ENCODE measurements around a stretch of chr11.

GRCh38 chr11:44238469-44238969 is 71.4 kb downstream of the ALX4 start:
- RRBS = no CpG with 5 or more reads among the region's 4 CpGs

GRCh38 chr11:44530631-44531145 is 34.8 kb upstream of the CD82 start:
- RRBS = no CpG with 5 or more reads among the region's 7 CpGs

GRCh38 chr11:44556790-44557399 is 8.6 kb upstream of the CD82 start:
- RRBS = no CpG with 5 or more reads among the region's 7 CpGs

DNA sequence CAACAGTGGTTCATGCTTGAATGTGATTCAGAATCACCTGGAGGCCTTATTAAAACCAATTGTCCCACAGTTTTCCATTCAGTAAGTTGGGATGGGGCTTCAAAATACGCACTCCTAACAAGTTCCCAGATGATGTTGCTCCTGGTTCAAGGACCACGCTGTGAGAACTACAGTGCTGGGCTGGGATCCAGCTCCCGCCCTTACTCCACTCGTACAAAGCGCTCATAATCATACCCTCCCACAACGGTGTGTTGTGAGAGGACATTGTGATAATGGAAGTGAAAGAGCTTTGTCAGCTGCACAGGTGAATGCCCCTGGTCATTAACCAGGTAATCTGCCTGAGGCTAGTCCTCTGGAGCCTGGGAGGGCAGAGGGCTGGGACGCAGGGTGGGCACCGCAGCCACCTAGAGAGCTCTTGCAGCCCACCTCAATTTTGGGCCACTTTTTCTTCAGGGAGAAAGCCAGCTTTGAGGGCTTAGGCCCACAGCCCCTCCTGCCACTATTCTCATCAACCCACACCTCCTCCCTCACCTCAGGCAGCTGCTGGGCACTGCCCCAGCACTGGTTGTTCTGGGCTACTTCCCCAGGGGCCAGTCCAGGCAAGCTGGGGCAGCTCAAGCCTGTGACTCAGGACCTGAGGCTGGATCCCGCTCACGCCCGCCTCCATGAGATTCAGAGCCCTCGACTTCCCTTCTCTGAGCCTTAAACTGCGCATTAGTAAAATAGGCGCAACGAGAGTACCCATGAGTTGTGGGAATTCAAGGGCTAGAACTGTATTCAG is 1.1 kb upstream of the CD82 start:
- RRBS = no CpG with 5 or more reads among the region's 15 CpGs

DNA sequence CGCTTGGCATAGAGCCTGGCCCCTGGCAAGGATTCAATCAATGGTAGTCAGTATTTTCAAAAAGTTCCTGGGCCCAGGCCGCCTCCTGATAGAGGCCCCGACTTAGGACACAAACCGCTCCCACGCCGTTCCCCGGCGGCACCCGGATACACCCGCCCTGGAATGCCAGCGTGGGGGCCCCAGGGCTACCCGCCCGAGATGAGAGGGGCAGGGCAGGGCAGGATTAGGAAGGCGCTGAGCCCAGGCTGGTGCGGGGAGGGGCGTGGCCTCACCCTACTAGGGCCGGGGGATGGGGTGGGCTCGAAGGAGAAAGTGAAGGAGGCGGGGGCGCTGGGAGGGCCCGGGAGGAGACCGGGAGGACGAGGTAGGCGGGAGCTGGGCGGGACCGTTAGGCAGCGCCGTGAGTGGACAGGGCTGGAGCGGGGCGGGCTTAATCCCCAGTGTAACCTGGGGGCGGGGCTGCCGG is 475 bp upstream of the CD82 start:
- RRBS = 2% methylated on average over 12 of the region's 32 CpGs

GRCh38 chr11:44571678-44572161 is 6.3 kb downstream of the CD82 start:
- RRBS = no CpG with 5 or more reads among the region's 4 CpGs

DNA sequence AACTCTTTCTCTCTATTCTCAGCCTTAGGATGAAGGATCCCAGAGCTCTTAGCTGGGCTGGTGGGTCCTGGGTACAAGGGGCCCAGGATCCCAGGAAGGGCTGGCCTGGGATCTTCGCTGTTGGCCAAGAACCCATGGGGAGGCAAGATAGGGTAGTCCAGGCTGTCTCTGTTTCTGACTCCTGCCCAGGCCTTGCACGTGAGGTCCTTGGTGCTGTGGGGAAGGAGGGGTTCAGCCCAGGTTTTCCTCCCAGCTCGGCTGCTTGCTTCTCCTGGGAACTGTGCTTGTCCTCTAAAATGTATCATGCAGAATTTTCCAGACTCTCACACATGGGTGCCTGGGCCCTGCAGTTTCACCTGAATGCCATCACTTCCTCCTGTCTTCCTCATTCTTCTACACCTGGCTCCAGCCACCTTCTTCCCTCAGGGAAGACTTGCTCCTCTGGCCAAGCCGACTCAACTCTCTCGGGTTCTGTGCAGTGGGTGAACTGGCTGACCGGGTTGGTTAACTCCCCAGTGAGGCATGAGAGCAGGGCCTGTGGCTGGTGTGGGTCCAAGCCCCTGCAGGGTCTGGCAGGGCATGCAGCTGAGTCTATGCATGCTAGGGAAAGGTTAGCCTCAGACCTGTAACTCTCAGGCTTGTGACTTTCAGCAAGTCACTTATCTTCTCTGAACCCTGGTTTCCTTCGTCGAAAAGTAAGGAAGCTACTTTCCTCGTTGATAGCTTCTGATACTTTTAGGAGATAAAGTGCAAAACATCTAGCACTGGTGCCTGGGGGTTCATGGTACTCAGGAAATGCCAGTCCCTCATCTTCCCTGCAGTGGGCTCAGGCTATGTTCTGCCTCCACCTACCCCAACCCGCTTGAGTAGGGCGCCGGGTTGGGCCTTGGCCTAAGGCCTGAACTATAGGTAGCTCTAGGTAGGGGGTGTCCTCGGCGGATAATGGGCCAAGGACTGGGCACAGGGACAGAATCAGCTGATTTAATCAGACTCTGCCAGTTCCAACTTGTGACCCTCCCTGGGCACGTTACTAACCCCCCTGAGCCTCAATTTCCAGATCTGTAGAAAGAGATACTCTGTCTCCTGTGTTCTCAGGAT is 11.9 kb downstream of the CD82 start:
- RRBS = no CpG with 5 or more reads among the region's 15 CpGs

DNA sequence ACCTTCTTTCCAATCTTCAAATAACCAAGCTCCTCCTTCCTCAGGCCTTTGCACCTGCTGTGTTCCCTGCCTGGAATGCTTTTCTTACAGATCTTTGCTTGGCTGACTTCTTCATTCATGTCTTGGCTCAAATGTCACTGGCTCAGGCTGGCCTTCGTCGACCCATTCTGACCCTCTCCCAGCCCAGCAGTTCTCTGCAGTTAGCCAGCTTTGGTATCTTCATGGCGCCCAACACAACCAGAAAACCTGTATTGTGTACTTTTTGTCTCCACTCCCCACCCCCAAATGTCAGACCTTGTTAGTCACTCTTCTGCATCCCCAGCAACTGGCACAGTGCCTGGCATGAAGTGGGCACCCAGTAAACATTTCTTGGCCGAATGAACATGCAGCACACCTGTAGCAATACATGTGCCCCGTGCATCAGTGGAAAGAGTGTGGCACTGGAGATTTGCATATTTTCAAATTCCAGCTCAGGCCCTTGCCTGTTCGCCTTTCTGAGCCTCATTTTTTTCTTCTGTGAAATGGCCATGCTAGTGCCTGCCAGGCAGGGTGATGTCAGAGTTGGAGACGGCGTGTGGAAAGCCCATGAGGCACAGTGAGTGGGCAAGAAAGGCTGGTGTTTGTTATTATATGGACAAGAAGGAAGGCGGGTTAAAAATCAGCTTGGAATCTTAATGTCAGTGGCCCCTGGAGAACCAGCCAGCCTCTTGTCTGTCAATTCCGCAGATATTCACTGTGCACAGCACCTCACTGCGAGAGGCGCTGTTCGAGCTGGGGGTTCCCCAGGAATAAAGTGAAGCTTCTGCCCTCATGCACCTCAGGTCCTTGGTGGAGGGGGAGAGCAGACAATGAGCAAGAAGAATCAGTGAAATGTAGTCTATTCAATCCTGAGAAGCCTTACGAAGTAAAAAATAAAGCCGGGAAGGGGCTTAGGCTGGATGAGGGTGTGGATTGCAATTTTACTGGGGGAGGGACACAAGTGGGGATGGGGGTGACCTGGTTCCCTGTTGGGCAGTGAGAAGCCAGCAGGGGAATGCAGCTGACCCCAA is 38.8 kb downstream of the CD82 start:
- RRBS = no CpG with 5 or more reads among the region's 15 CpGs

DNA sequence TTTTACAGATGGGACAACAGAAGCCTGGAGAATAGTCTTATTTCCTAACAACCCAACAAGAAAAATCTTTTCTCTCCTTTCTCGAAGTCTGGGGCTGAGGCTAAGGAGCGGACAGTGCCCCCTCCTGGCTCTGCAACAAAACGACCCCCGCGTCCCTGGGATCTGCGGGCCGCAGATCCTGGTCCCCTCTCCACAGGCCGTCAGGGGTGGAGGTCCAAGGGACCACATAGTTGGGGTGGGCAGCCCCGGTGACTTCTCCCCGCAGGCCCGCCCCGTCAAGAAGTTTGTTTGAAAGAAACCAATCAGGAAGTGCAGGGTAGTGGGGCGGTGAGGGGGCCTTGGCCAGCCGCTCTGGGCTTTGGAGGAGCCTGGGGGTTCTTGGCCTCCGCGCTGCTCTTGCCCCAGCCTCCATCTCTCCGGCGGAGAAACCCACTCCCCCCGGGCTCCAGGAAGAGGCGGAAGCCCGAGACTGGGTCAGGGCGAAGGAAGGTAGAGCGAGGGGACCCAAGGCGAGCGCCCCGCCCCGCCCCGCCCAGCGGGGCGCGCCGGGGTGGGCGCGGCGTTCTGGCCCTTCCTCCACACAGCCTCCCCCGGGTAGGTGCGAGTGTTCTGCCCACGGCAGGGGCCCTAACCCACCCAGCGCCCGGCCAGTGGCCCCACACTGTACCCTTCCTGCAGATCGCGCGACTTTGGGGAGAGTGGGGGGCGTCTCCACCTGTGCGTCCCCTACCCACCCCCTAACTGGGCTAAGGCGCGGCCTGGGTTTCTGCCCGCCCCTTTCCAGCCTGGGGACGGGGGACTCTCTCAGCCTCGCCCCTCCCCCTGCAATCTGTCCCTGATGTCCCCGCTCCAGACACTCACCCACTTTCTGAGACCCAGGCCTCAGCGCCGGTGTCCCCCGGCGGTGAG is 1.3 kb downstream of the TP53I11 start:
- RRBS = under 1% methylated on average over 19 of the region's 55 CpGs

DNA sequence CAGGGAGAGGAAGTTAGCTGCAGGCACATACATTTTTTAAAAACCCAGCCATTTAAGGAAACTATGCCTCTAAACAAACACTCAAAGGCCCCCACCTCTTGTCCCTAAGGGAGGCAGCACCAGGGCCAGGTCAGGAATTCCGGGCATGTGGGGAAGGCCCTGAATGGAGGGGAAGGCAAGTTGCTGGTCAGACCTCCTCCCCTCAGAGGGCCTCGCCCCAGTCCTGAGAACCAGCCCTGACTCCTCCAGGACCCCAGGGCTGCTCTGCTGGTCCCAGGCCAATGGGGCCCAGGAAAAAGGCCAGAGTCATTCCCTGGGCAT is 54.4 kb upstream of the PRDM11 start:
- RRBS = no CpG with 5 or more reads among the region's 2 CpGs

DNA sequence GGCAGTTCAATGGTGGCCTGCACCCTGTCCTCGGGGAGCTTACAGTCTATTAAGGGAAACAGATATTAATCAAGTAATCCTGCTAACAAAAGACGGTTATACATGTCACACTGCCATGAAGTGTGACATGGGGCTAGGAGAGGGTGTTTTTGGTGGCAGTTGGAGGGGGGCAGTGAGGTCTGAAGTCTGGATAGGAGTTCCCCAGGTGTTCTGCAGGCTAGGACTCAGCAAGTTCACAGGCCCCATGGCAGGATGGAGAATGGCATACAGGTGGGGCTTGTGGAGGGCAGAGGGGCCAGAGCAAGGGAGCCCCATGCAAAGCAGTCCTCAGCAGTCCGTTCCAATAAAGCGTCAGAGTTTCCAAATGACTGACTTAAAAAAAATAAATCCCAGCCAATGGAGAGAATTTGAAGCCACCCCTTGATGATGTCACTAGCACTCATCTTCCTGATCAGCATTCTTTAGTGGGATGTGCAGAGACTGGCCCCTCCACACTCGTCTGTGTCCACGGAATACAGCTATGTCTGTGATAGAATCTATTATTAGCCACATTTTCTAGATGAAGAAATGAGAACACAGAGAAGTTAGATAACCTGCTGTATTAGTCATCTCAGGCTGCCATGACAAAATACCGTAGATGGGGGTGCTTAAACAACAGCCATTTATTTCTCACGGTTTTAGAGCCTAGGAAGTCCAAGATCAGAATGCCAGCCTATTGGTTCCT is 32.6 kb downstream of the PRDM11 start:
- RRBS = no CpG with 5 or more reads among the region's 8 CpGs

- RRBS = 23% methylated on average over 2 of the region's 7 CpGs
Measured at GRCh38 chr11:45411145-45411916, 125.2 kb upstream of the SYT13 start.

DNA sequence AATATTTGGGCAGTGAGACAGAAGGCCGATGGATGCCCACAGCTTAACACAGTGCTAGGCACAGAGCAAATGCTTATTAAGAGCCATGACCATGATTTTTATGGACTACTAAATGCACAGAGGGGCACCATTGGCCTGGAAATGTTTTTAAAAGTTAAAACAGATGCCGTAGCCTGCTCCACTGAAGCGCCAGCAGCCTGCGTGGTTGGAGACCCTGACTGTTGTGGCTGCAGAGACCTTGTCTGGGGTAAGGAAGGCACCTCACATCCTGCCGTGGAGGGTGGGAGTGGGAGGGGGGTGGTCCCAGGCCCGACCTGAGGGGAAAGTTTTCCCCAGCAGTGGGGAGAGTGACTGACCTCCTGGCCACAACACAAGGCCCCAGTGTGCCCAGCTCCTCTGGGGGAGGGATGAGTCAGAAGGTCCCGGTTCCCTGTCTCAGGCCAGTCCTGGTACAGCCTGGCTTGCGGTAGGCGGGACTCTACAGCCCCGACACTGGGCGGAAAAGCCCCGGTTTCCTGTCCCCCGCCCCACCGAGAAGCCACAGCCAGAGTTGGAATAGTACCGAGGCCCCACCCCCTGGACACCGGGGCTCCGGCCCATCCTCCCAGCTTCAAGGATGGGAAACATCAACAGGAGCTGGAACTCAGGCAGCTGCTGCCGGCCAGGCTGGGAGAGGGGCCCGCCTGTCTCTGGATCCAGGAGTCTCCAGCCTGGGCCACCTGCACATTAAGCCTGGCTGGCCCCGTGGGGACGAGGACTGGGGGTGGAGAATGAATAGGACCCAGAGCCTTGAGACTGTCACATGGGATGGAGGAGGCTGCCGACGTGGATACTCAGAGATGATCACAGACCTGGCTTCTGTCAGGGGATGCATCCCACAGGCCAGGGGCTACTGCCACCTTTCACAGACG is 6.9 kb downstream of the CHST1 start:
- RRBS = 35% methylated on average over 10 of the region's 24 CpGs

DNA sequence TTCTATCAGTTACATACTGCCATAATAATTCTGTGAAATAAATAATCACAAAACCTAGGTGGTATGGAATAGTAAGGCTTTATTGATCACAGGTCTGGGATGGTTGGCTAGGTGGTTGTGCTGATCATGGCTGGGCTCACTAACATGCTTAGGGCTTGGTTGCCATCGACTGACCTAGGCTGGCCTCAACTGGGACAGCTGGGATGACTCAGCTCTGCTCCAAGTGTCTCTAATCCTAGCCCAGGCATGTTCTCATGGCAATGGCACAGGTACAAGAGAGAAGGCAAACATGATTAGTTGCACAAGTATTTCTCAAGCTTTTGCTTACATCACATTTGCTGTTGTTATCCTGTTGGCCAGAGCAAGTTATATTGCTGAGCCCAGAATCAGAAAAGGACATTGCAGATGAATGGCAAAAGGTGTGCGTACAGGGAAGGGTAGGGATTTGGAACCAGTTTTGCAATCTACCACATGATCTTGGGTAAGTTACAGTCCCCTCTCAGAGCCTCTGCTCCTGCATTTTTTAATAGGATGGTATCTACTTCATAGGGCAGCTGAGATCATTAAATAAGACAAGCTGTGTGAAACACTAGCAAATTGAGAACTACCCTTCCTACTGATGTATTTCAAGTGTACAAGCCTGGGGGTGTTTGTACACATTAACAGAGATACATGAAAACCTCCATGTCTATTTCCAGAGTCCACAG is 68.4 kb upstream of the SLC35C1 start:
- RRBS = no CpG with 5 or more reads among the region's 2 CpGs

GRCh38 chr11:45737065-45737496 is 67.9 kb upstream of the SLC35C1 start:
- RRBS = no CpG with 5 or more reads among the region's 4 CpGs

DNA sequence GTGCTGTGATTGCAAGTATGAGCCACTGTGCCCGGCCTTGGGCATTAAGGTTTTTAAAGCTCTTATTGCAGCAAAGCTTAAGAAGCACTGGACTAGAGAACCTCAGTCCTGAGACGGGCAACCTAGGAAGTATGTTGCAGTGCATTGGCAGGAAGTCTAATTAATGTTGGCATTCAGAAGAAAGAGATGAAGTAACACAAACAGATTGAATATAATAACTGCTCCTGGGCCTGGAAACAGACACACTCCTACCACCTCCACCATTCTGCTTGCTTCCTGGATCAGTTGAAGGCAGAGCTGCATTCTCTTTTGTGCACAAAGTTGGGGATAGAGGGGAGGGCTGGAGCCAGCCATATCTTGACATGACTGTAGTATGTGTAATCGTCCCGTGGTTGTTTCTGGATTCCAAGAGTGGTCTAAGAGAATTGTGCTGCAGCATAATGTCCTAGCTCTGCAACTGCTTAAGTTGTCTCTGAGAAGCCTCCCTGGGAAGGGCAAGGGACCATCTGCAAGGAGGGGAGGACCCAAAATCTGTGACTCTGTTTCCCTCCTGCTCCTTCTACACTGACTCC is 3.1 kb downstream of the CRY2 start:
- RRBS = no CpG with 5 or more reads among the region's 4 CpGs

DNA sequence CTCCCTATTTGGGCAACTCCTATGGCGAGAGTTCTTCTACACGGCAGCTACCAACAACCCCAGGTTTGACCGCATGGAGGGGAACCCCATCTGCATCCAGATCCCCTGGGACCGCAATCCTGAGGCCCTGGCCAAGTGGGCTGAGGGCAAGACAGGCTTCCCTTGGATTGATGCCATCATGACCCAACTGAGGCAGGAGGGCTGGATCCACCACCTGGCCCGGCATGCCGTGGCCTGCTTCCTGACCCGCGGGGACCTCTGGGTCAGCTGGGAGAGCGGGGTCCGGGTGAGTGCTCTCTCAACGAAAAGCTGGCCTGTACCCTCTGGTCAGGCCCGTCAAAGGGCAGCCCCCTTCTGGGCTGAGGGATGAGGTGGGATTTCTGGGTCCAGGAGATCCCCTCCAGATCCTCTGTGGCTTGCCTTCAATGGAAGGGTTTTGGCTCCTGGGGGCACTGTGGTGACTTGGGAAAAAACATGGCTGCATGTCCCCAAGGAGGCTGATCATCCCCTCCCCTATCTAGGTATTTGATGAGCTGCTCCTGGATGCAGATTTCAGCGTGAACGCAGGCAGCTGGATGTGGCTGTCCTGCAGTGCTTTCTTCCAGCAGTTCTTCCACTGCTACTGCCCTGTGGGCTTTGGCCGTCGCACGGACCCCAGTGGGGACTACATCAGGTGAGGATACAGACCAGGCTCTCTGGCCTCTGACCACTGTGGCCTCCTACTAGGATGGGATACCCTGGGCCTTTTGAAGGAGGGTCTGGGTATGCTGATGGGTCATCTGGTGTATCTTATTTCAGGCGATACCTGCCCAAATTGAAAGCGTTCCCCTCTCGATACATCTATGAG is 15.7 kb upstream of the MAPK8IP1 start:
- RRBS = 96% methylated on average over 6 of the region's 20 CpGs

- RRBS = no CpG with 5 or more reads among the region's 9 CpGs
Measured at GRCh38 chr11:45901699-45902157, 5.3 kb downstream of the FREY1 start.

GRCh38 chr11:46007178-46007756 is 84.8 kb downstream of the LARGE2 start:
- RRBS = no CpG with 5 or more reads among the region's 11 CpGs

DNA sequence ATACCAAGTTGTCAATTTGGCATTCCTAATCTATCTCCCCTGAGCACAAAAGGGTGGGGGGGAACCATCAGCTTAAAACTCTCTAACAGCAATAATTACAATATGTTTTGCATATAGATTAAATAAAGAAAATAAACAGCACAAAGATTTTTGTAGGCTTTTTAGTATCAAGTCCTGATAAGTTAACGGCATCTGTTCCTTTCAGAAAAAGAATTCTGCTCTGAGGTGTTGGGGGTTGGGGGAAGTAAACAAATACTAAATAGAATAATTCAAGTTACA is 15.1 kb downstream of the PHF21A start:
- RRBS = no CpG with 5 or more reads among the region's 1 CpG